Neural cell (in vitro differentiated cells): ENCODE measurements around a stretch of chr10.

GRCh38 chr10:124654069-124654786 is 90.0 kb downstream of the FAM53B start:
- RAMPAGE, long total RNA, result no peak

GRCh38 chr10:124671784-124672189 is 72.4 kb downstream of the FAM53B start:
- RAMPAGE, long total RNA, result no peak

GRCh38 chr10:124677083-124677822 is 66.9 kb downstream of the FAM53B start:
- RAMPAGE, long total RNA, result no peak

DNA sequence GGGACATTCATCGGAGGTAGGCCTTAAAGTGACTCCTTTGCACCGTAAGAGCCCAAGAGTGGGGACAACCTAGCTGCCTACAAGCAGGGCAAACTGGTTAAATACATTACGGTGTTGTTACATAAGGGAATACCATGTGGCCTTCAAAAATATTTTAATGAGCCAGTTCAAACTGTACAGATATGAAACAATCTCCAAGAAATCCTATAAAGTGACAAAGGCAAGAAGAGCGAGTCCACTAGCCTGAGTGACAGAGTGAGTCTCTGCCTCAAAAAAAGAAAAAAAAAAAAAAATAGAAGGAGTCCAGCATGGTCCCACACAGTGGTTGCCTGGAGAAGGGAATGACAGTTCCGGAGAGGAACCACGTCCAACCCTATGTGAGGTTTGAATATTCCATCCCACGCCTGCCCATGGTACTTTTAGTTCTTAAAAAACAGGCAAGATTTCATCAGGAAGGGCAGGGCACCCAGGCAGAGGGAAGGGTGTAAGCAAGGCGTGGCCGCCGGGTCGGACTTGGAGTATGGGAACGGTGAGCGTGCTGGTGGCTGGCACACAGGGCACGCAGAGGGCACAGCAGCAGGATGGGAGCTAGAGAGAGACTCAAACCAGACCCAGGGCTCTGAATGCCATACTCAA is 34.5 kb downstream of the FAM53B start:
- RAMPAGE, long total RNA, result no peak

DNA sequence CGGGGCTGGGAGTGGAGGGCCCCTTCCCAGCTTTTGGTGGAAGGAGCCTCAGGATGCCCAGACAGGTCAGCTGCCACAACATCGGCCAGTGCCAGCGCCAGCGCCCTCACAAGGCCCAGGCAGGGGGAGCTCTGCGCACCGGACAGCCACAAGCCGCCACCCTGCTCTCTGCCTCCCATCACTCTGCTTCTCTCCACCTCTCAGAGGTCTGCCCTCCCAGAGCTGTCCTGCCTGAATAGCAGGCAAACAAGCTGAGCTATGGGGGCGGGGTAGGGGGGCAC is 19.9 kb downstream of the FAM53B start:
- RAMPAGE, long total RNA, result no peak

GRCh38 chr10:124981495-124982039 is 39.6 kb downstream of the ZRANB1 start:
- RAMPAGE, long total RNA, result no peak

- RAMPAGE, long total RNA, result no peak
Observed at GRCh38 chr10:124995462-124996108, 32.3 kb downstream of the CTBP2 start.

- RAMPAGE, long total RNA, result no peak
Observed at GRCh38 chr10:124996109-124996575, 31.7 kb downstream of the CTBP2 start.

DNA sequence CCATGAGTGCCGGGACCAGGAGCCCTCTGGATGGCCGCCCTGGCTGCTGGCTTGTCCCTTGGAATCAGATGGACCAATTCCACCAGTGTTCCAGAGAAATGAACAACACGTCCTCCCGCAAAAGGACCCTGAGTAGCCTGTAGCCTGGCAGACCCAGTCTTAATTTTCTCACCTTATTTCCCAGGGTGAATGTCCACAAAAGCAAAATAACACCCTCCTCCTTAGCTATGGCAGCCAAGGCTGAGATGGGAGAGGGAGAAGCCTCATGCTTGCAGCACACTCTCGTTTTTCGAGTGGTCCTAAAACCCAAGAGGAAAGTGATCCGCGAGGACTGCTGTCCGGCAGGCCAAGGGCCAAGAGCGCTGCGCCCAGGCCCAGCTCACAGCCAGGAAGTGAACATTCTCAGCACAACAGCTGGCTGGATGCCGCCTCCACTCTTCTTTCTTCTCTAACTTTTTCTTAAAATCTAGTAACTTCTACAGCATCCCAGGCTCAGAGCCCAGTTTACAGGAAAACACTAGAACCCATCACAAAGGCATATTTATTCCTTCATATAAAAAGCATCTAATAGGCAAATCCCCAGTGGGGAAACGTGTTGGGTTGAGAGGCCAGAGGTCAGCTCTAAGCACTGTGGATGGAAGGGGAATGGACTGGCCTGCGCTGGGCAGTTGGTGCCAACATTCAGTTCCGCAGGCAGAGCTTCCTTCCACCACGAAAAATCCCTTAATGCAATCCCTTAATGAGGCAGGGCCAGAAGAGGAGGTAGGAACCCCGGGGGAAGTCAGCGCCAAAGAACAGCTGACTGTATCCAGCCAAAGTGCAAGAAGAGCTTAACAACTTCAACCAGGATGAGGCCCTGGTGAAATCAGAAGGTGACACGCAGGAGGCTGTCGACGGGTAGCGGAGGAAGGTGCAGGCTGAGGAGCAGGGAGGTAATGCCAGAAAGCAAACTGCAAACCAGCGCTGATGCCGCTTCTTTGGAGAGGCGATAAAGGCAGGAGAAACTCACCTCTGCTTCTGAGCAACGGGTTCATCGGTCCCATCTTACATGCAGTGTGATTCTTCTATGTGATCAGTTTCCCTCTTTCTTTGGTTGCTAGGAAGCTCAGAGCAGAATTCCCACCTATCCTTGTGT is 11.2 kb downstream of the CTBP2 start:
- RAMPAGE, long total RNA, result no peak

GRCh38 chr10:125080184-125080759 is 52.4 kb upstream of the CTBP2 start:
- RAMPAGE, long total RNA, result no peak

- RAMPAGE, long total RNA, result no peak
Observed at GRCh38 chr10:125087664-125088342, 59.9 kb upstream of the CTBP2 start.

DNA sequence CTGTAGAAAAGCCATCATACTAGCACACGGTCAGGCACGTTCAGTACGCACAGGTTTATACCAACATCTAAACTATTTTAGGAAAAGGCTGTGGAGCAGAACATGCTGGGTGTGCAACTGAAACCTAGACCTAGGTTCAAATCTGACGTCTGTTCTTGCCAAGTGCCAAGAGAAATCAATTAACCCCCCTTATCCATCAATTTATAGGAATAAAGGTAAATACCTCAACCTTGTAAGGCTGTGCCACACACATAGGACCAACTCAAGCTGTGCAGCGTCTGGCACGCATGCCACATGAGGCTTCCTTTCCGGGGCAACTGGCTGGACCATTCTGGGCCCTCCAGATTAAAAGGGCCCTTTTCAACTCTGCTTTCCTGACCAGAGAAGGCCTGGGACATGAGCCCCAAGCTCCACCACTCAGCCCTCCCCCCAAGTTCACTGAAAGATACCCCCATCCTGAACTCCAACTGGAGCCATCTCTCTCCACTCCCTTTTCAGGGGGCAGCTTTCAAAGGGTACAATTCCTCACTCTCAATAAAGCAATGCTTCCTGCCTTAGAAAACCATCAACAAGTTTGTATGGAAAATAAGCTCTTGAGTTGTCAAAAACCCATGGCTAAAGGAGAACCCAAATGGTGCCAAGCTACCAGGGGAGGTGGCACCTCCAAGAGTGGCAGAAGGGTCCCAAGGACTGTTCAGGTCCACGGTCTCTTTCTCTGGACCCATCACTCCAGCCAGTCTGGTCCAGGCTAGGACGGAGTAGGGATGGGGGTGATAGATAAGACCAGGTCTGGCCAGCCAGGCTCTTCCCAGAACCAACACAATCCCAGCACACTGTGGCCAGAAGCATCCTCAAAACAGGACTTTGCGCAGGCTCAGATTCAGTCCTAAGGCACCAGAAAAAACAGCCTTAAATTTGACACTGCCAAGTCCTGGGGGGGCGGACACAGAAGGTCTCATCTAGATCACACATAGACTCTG is 71.5 kb upstream of the CTBP2 start:
- RAMPAGE, long total RNA, result no peak

GRCh38 chr10:125126776-125127825 is 99.2 kb upstream of the CTBP2 start:
- RAMPAGE, long total RNA, result no peak

GRCh38 chr10:125161425-125161735 is 133.5 kb upstream of the CTBP2 start:
- RAMPAGE, long total RNA, result no peak

DNA sequence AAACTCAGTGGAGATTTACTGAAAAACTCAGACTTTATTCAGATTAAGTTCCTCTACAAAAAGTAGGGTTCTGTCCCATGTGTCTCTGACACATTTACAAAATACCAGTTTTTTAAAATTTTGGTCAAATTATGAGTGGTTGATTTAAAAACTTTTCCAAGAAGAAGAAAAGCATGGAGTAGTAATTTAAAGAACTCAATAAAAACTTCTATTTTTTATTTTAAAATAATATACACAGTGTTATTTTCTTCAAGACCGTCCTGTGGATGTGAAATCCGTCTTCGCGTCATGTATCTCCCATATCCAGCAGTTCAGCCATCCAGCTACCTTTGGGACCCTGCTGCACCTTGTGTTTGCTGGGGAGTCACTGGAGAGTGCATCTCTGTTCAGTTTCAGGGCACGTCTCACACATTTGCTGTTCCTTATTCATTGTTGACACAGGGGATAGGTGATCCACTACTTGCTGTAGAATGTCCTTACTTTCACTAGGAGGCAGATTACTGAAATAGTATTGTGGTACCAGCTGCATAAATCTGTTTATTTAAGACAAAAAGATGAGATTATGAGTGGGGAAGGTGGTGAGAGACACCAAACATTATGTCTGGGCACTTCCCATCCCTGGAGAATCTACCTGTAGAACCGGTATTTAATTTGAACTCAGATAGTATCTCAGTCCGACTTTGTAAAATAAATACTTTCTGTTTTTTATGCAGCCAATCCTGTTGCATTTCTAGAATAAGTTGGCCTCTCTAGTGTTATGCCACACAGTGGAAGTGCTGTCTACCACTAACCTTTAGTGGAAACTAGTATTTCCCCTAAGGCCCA is 13.2 kb downstream of the BCCIP start:
- RAMPAGE, long total RNA, result no peak

- RAMPAGE, long total RNA, result no peak
Observed at GRCh38 chr10:125844862-125845489, 21.6 kb downstream of the BCCIP start.

DNA sequence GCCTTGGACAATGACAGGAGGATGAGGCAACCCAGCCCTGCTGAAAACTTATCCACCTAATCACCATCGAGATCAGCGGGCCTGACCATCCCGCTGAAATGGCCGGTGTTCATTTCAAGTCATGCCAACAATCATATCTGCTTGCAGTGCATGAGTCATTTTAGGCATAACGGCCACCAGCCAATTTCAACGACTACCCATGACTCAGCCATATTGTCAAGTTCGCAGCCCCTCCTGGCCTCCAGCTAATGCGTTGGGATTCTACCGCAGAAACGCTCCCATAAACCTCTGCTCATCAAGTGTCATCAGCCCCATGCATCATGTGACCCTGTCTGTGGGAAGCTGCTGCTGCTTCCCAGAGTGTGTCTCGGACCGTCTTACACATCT is 189.0 kb downstream of the ADAM12 start:
- RAMPAGE, long total RNA, result no peak

- RAMPAGE, long total RNA, result no peak
Observed at GRCh38 chr10:126561377-126561868, 109.1 kb downstream of the C10orf90 start.

DNA sequence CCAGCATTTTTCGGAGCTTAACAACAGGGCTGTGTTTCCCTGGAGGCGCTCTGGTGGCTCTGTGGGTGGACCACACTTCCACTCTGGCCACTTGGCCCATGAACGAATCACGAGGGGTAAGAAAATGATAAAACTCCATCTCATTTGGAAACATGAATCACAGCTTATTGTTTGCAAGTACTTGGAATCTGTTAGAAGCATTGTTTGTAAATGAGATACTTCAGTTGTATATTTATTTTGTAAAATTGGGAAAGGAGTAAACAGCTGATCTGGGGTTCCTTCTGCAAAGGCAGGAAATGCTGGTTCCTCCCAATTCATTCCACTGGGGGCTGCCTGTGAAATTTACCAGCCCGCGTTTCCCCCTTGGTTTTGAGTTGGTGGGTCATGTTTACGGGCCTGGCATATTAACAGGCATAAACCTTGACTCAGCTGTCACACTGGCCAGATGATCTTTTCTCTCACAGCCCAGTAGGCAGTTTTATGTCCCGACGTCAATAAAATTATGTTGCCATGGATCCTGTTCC is 3.2 kb downstream of the DOCK1 start:
- RAMPAGE, long total RNA, result no peak

DNA sequence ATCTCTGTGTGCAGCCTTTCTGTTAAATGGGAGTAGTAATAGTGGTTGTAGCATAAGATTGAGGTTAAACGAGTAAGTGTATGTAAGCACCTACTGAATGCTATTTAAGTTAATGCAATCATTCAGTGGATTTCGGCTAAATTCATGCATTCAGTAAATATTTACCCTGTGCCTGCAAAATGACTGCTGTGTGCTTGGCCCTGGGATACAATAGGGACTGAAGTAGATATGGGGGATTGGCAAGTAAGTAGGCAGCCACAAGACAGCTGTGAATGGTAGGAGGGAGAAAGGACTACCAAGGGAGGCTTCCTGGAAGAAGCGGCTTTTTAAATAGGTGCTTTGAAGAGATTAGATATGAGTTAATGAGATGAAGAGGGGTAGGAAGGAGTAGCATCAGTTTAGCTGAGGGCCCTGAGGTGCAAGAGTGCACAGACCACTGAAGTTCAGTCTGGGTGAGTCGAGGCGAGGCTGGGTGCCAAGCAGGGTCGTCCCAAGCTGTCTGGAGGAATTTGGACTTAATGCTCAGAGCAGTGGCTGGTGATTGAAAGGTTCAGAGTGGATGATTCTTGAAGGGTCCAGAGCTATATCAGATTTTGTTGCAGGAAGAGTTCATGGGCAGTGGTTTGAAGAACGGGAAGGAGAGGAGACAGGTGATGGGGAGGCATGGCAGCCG is 38.3 kb downstream of the DOCK1 start:
- RAMPAGE, long total RNA, result no peak